Parotid gland (tissue), 1 donor: Measurements from ENCODE around the genes SLCO2A1 and RYK.

- PRO-cap = no peak
These were observed 6.6 kb downstream of the TOPBP1 start for GRCh38 chr3:133655034-133655729.

- PRO-cap = no peak
These were observed 3.6 kb upstream of the TF start for GRCh38 chr3:133742271-133743293.

- PRO-cap = no peak
These were observed 11.0 kb downstream of the TF start for GRCh38 chr3:133757073-133757743.

GRCh38 chr3:133760911-133761389 lies 14.8 kb downstream of the TF start:
- PRO-cap = no peak

DNA sequence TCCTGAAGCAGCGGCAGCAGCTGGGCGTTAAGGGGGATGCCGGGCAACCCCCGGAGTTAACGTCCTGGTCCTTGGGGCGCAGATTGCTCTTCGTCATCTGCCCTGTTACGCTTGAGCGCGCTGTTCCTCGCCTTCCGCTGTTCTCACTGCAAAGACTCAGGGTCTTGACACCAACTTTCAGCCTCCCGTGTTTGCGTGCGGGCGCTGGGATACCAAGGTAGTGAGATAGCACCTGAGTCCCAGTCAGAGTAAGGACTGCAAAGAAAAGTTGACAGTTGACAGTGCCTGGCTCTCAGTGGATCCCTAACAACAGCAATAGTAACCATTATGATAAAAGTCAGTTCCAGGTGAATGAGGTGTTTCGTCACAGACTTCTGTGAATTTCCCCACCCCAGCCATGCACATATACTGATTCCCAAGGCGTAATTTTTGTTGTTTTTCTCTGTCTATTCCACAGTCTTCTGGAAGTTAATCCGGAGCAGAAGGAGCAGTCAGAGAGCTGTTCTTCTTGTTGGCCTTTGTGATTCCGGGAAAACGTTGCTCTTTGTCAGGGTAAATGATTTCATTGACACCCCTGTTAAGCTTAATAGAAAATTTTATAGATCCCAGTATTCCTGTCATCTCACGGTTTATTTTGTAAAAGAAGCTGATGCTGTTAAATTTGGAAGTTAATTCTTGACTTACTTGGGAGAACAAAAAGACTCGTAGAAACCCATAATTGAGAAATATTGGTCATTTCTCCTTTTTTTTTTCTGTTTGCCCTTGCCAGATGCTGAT lies 725 bp downstream of the SRPRB start:
- PRO-cap = no peak

GRCh38 chr3:133927435-133928113 lies 31.9 kb upstream of the RAB6B start:
- PRO-cap = unidirectional peak, plus-strand start at chr3:133927815

- PRO-cap = bidirectional peak, plus-strand start at chr3:134029636, minus-strand start at chr3:134029453; bidirectional peak, plus-strand start at chr3:134030102, minus-strand start at chr3:134030009
These were observed at the start of gene SLCO2A1 for GRCh38 chr3:134029230-134030303. TSS of gene SLCO2A1 (minus strand) at chr3:134029925.

GRCh38 chr3:134250727-134251294 lies at the start of gene RYK:
TSS of gene RYK (minus strand) at chr3:134250859.
- PRO-cap = bidirectional peak, plus-strand start at chr3:134250957, minus-strand start at chr3:134250842

DNA sequence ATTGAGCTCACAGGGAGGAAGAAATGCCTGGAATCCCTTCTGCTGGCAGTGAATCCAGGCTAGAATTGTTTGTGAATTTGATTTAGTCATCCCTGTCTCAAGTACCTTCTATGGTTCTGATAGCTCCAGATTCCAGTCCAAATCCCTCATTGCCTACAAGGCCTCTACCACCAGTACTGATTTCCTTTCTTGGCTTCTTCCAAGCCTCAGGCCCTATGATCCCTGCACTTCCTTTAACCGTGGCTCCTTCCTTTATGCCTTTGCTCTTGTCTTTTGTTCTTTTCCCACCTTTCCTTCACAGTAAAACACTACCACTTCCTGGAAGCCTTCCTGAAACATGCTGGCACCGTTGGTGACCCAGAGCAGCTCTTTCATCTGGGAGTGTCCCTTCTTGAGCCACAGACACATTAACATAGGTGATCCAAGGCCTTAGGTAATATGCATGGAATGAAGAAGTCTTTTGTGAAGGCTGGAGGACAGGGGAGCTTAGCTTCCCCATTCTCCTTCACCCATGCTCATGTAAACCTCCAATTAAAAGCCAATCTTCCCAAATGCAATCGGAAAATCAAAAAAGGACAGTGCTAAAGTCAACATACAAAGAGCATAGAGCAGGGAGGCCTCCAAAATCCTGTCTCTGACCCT lies 39.4 kb downstream of the AMOTL2 start:
- PRO-cap = no peak

GRCh38 chr3:134363817-134364990 lies 10.0 kb downstream of the AMOTL2 start:
- PRO-cap = no peak

DNA sequence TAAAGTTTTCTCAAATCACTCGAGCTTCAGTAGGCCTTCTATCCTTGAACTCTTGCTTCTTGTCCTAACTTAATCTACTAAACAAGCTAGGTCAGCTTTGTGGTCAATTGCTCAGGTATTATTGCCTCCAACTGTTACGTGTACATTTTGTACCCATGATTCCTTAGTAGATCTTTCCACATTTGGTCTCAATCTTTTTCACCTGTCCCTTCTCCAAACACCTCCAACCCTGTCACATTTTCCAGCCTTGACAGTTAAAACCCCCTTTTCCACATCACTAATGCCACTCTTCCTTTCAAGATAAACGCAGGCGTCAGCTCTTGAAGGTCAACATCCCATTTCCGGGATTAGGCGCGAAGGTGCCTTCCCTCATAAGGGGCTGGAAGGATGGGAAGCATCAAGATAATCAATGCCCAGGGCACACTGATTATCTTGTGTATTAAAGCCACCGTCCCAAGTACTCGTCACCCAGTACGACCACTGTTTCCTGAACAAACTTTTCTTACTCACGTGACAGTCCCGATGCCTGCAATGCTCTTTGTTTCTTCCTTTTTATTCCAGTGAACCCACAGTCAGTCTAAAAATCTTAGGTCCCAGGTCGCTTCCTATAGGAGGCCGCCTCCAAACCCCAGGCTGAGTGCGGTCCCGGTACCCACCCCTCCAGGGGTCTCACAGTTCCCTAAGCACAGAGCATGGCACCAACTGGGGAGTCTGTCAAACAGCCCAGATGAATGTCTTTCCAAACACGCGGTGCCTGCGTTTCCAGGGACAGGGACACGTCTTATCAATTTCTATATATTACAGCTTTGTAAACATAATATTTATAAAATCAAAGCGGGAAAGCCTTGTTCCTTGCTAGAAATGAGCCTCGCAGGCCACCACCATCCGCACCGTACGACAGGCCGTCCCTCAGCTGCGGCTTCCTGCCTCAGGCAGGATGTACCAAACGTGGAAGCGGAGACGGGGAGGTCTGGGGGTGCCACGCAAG lies 681 bp downstream of the ANAPC13 start:
- PRO-cap = bidirectional peak, plus-strand start at position 952 of the sequence, minus-strand start at position 925 of the sequence

- PRO-cap = no peak
These were observed 2.1 kb downstream of the EPHB1 start for GRCh38 chr3:134797177-134797593.

DNA sequence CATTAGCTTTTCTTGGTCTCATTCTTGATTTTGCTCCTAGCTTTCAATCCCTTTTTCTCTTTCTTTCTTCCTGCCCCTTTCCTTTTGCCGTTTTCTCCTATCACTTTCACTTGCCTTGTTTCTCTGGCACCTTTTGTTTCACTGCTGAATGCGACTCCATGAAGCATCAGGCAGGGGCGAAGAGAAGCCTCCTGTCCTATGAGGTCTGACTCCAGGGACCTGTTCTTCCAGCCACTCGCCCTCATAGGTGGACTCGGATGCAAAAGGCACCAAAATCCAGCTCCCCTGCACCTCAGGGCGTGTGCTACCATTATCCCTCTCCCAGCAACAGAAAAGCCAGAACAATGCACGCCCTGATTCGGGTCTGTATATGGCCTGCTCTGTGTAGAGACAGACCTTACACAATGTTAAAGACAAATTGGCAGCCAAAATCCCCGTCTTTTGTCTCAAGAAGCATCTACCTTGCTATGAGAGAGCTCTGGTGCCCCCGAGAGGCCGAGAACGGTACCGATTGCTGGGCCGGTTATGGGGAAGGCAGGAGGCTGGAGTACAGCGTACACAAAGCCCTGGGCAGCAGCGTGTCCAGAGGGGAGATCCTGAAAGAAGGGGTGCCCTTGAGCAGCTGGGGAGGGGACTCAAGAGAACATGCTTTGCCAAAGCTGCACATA lies 461.8 kb upstream of the PPP2R3A start:
- PRO-cap = no peak

- PRO-cap = no peak
These were observed 1.4 kb downstream of the MSL2 start for GRCh38 chr3:136194621-136195189.

GRCh38 chr3:136250836-136251512 lies 834 bp downstream of the PCCB start:
- PRO-cap = no peak

DNA sequence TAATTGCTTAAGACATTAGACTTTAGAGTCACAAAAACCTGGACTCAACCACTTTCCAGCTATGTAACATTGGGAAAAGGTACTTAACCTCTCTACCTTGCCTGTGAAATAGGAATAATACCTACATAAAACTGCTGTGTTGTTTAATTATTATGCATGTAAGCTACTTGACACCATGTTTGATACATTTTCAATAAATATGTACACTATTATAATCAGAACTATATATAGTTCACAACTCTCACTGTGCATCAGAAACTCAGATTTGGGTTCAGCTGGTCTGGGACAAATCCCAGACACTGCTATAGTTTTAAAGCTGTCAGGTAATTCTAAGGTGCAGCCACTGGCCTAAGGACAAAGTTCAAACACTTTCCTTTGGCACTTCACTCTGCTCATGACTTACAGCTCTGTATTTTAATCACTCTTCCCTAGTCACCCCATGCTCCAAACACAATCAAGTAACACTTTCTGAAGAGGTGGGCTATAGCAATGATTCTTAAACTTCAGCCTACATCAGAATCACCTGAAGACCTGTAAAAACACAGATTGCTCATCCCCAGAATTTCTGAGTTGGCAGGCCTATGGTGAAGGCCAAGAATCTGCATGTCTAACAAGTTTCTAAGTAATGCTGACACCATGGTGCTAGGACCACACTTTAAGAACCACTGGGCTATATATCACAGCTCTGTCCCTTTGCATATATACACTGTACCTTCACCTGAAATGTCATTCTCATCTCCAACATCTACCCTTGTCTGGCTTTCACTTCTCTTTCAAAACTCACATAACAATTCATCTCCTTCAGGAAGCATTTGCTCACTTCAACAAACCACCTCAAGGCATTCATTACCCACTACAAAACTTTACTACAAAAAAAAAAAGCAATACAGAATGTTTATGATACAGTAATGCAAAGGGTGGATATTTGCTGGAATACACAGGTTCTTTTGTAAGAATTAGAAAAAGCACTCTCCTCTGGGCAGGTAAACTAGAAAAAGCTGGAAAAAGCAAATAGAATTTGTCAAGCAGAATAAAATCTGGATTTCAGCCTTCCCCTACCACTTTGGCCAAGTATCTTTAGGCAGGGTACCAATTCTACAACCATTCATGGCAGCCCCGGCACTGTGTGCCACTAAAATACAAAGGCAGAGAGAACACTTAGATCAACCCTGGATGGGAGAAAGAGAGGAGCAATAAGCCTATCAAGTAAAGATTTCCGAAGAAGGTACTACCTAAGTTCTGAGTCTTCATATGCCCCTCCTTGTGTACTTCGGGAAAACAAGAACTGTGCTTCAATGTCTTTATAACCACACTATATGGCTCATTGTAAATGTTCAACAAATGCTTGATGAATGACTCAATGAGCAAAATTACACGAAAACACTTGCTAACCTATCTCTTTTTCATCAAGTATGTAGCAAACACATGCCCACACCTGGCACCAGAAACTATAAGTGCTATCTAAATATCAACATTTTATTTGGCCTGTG lies 21.3 kb downstream of the STAG1 start:
- PRO-cap = no peak

GRCh38 chr3:136860596-136861107 lies 1.4 kb upstream of the NCK1 start:
- PRO-cap = no peak

DNA sequence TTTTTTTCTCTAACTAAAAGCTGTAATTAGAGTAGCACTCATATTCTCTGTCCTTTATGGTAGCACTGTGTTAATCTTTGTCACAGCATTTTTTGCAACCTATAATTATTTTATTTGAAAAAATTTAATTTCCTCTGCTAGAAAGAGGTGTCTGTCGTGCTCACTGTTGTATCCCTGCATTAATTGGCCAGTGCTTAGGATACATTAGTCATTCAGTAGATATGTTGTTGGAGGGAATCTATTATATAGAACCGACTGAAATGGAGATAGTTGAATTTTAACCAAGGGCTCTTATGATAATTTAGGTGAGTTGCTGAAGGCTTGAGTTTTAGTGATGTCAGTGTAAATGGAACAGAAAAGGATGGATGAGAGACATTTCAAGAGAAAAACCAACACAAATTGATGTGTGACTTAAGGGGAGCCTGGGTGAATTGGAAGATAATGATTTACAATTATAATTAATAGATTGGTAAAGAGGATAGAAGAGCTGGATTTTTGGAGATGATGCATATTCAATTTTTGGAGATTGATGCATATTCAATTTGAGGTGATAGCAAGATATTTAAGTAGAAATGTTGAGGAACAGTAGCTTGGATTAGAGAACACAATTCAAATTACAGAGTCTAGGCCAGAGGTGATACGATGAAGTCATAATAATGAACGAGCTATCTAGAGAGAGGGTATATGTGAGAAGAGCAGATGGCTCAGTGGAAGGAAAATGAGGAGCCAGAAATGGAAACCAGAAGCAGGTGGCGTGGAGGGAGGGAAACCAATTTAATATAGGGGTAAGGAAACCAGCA lies 21.6 kb downstream of the NCK1 start:
- PRO-cap = no peak

- PRO-cap = no peak
These were observed 11.7 kb downstream of the IL20RB start for GRCh38 chr3:136969425-136969907.

GRCh38 chr3:136995668-136996127 lies 37.9 kb downstream of the IL20RB start:
- PRO-cap = no peak